Aorta (tissue), 1 donor: ENCODE measurements around a stretch of chr10.

- PRO-cap: no peak
Observed at GRCh38 chr10:11179156-11180211, 161.8 kb downstream of the CELF2 start.

DNA sequence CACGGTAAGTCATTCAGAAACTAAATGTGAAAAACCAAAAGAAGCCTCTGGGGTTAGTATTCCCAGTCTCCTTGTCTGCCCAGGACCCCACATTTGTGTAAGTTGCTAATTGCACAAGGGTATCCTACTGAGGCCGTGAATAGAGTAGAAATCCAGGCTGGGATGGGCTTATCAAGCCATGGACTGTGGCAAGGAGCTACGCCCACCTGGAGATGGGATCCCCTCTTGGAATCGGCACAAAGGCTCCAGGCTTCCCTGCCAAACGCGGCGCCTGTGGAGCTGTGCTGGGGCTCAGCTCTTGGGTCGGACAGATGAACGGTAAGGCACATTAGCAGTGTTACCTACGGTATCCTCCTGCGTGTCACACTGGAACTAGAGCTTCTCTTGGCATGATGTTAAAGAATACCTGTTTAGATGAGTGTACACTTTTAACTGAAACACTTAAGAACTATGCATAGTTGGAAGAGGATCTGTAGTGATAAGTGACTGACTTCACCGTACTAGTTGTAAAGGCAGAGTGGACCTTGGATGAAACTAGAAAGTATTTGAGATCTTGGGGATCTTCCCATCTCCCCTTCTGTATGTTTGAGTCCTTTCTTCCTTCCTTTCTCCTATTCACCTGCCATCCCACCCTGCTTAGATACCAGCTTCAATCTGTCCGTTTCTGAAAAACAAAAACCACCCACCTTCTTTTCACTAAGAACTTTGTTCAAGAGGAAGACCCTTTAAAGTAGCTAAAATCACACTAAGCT lies 196.8 kb downstream of the CELF2 start:
- PRO-cap: no peak

- PRO-cap: no peak
Observed at GRCh38 chr10:11223011-11223996, 205.6 kb downstream of the CELF2 start.

DNA sequence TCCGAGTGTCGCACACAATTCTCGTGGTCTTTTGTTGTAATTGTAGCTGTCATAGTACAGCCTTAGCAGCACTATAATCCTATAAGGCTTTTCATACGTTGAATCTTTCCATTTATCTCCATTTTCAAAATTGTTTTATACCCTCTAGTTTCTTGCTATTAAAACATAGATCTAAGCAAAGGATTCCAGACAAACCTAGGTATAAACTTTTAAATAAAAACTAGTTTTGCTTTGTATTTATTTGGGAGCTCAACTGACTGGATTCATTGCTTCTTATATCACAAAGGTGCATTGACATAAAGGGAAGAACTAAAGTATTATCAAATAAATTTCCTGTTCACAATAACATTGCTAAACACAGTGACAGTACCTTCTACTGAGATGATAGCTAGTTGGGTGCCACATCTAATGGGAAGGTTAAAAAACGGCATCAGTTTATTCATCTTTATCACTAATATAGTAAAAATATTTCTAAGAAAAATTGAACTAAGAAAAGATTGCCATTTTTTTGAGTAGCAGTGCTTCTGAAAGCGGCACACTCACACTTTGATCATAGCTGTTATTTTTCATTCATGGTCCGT lies 220.7 kb downstream of the CELF2 start:
- PRO-cap: no peak

DNA sequence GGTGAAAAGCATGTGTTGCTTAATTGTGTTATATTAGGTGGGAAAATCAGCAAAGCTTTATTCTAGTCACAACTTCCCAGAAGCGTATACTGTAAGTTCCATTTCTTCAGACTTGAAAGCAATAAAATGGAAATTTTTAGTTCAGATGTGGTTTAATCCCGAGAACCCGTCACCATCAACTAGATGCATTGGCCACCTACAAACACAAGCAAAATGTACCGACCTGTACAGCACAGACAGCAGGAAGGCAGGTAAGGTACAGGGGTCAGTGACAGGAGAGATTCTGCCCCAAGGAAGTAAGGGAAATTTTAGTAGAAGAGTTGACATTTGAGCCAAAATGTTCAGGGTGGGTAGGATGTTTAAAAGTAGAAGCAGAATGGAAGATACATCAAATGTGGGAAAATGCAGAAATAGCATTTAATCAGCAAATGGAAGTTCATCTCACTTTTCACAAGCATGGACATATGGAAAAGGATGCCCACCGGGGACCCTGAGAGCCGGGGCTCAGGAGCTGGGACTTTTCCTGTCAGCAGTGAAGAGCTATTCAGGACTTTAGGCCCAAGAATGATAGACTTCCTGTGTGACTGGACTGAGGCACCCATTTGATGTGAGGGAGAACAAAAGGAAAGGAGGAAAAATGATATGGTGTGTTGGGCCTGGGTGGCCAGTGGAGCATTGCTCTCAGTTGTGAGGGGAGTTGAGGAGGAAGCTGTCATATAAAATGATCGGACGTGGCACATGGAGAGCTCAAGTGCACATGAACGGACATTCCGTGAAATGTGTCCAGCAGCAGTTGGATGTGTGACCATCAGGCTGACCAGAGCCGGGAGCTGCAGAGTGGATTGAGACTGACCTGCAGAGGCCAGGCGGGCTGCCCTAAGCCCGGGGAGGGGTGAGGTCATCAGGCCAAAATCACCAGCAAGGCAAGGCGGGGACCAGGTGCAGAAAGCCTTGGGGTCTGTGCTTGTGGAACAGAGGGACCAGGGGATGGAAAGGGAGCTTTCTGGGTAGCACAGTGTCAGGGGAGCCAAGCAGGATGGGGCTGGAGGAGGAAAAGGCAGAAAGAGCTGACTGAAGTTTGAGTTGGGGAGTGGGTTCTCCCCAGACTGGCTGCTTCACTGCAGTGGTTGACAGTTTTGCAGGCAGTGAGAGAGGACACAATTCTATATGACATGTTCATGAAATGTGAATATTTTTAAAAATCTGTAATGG lies 279.2 kb downstream of the CELF2 start:
- PRO-cap: no peak

DNA sequence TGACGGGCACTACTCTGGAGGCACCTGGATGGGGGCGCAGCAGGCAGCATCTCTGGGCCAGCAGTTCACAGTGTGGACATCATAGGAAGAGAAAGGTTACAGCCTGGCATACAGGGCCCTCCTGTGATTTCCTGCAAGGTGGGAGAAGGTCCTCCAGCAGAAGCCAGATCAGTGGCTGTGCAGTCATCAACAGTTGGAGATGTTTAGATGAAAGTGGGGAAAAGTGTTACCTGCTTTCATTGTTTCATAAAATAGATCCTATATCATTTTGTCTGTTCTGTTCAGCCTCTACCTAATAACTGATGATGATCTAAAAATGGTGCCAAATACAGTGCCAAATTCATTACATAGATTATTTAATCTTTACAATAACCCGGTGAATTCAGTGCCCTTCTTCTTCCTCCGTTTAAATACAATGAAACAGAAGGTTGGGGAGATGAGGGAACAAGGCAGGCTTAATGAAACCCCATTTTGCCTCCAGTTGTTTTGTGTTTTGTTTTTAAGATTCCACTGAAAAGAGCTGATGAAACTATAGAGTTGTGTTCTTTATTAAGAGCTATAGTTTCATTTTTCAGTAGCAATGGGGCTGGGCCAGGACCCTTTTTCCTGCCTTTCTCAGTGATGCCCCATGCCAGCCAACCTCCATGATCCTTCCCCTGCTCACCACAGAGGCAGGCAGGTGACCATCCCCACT lies 289.7 kb downstream of the CELF2 start:
- PRO-cap: no peak

- PRO-cap: no peak
Observed at GRCh38 chr10:11493708-11494088, 117.8 kb downstream of the USP6NL start.

DNA sequence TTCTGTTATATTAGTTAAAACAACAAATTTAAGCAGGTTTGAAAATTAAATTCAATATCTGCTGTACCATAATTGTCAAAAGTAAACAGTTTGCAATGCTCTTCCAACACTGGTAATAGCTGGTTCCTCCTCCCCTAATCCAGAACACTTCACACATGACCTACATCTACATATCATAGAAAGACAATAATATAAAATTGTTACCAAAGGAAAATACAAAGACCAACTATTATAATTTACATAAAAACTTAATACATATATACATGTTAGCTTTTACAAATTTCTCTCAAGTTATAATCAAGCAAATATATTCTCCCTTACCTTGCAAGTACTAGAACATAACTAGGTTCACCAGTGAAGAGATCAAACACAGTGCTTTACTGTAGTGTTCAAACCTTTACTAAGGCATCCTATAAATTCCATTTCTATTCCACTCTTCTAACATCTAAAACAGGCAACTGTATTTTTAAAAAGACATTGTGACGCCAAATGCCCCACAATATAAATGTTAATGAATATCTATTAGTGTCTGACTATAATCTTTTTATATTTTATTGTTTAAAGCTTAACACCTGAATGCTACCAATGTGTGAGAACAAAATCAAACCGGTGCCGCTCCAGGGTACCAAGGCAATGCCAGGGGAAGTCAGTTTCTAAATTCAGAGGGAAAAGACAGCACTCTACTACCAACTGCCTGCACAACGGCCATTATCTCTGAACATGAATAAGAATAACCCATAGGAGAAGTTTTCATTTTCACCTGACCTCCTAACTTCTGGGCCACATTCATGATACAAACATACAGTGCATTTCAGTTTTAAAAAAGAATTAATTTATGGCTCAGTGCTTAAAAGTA lies 22.0 kb downstream of the USP6NL start:
- PRO-cap: no peak

GRCh38 chr10:11684630-11685712 lies 57.2 kb upstream of the ECHDC3 start:
- PRO-cap: no peak

DNA sequence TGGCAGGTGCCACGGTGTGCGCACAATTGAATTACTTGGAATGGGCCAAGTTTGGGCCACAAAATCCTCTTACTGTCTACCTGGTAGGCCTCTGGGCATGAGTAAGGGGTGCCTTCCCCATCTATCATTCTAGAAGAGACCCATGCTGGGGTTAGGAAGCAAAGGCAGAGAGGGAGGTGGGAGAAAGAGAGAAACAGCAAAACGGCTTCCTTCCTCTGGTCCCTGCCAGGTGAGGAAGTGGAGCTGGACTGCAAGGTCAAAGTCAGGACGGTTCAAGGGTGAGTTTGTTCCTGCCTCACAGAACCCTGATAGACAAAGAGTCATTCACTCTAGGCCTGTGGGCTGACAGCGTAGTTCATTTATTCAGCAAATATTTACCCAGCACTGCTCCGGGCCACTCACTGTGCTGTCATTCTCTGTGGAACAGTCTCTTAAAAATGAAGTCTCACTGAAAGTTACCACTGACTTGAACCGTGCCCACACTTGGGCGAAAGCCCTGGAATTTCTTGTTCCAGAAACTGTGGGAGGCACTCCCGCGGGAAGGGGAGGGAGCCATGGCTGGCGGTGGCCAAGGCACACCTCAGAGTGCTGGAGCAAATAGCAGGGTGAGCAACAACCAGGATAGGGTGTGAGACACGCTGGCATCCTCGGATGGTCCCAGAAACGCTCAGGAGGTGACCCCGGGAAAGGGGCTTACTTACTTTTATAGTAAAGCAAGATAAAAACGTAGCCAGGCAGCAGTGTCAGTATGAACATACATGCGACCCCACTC lies 26.2 kb upstream of the ECHDC3 start:
- PRO-cap: no peak

DNA sequence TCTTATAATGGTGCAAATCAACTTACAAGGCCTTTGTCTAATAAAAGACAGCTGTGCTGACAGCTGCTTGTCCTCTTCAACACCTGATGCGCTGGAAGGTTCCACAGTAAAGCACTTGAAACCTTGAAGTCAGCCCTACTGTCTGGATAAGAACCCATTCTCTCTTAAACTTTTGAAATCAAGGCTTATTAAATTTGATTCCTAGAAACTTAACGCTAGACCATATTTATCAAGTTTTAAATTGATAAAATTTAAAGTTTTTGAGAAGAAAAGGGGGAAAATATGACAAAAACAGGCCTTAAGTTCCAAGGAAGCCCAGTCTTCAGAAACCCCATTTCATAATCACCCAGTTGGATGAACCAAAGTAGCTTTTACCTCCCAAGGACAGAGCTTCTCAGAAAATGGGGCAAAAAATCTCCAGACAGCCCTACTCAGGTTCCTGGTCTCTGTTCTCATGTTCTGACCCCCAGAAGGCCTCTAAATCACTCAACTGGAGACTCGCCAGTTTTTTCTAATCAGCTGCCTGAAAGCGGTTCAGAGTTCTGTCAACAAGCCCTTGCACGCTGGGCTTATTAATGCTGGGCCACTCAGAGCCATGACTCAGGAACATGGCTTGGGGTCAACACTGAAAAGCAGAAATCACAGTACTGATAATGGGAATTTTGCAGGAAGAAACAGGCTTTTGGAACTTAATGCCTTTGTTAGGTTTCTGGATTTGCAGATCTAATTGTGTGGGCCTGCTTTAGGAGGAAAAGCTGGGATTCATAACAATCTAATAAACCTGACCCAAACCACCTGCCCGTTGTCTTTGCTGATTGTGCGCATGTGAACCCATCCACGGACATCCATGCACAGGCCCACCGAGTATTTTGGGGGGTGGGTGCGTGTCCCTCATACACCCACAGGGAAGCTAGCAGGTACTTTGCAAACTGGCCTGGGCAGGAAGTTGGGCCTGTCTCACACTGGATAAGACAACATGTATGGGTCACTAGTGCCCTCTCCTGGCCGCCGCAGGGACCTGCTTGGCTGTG lies 15.2 kb downstream of the ECHDC3 start:
- PRO-cap: no peak

DNA sequence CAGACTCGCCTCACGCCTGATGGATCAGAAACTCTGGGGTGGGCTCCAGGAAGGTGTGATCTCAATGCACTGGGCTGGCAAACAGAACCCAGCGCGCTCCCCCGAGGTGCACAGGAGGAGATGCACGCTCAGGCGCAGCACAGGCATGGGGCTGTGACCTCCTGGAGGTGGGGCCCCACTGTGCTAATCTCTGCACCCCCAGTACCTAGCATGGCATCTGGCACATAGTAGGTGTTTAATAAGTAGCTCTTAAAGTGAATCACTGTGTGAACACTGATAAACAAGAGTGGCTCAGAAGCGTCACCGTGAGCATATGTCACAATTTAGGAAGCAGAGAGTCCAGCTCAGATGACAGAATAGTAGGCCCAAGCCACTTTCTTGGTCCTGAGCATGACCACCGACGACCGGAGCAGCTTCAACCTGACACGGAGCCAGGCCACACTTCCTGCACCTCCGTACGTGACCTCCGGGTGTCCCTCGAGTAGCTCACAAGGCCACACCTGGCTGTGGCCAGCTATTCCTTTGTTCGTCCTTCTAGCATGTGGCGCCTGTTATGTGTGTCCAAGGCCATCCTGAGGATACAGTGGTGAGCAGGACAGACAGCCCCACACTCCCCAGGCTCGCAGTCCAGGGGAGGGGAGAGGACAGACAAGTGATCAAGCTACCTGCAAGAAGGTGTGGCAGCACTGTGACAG lies 58.1 kb downstream of the PROSER2 start:
- PRO-cap: no peak

- PRO-cap: no peak
Observed at GRCh38 chr10:11881956-11882457, 58.9 kb downstream of the PROSER2 start.

GRCh38 chr10:12270814-12271361 lies 74.9 kb downstream of the CDC123 start:
- PRO-cap: no peak

GRCh38 chr10:12666379-12667022 lies 317.2 kb downstream of the CAMK1D start:
- PRO-cap: no peak

- PRO-cap: no peak
Observed at GRCh38 chr10:12710624-12711706, 290.5 kb downstream of the CCDC3 start.

DNA sequence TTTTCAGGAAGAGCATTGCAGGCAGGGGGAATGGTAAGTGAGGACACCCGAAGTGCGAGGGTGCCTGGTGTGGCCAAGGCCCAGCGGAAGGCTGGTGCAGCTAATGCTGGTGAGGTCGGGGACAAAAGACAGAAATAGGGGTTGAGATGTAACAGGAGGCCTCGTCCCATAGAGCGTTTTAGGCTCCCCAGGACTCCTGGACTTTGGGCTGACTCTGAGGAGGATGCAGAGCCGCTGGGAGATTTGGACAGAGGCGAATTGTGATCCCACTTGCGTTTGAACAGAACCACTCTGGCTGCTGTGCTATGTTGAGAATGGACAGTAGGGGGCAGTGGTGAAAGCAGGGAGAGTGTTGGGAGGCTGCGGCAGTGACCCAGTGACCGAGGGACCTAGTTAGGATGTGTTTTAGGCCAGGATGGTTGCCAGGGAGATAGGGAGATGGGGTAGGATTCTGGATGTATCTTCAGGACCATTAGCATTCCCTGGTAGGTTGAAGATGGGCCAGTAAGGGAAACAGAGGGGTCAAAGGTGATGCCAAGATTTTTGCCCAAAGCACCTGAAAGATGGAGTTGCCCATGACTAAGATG lies 271.7 kb downstream of the CCDC3 start:
- PRO-cap: no peak

- PRO-cap: no peak
Observed at GRCh38 chr10:12844902-12845429, 156.5 kb downstream of the CCDC3 start.

DNA sequence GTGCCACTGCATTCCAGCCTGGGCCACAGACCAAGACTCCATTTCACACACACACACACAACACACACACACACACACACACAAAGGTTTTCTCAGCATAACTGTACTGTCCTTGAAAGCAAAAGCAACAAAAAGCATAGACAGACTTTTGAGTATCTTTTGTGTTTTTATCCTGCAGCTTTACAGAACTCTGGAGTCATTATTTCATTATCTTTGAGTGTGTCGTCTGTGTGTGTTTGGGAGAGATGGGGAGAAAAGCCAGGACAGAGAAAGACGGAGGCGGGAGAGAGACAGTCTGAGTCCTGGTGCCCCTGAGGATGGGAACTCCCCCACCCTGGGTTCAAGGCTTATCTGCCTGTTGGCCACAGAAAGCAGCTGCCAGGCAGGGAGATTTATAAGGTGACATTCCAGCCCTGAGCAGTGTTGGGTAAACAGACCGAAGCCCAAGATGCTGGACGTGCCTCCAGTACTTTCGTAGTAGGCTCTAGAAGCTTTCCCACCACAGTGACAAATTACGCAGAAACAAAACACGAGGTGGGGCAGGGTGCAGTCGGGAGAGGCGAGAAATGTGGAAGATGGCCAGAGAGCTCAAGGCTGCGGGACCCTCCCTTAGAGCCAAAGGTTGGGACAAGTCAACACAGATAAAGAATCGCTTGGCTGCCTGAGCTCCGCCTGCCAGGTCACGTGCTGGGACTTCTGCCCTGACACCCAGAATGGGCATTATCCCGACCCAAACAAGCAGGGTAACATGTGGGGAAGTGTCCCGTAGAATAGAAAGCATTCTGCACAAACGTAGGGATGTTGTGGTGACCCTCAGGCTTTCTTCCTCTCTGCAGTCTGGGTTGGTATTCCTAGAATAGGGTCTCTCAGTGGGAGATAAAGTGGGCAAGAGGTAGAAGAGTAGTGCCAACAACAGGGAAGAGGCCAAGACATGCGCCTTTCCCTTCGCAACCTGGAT lies 41.1 kb downstream of the CCDC3 start:
- PRO-cap: unidirectional peak, plus-strand start at position 525 of the sequence

DNA sequence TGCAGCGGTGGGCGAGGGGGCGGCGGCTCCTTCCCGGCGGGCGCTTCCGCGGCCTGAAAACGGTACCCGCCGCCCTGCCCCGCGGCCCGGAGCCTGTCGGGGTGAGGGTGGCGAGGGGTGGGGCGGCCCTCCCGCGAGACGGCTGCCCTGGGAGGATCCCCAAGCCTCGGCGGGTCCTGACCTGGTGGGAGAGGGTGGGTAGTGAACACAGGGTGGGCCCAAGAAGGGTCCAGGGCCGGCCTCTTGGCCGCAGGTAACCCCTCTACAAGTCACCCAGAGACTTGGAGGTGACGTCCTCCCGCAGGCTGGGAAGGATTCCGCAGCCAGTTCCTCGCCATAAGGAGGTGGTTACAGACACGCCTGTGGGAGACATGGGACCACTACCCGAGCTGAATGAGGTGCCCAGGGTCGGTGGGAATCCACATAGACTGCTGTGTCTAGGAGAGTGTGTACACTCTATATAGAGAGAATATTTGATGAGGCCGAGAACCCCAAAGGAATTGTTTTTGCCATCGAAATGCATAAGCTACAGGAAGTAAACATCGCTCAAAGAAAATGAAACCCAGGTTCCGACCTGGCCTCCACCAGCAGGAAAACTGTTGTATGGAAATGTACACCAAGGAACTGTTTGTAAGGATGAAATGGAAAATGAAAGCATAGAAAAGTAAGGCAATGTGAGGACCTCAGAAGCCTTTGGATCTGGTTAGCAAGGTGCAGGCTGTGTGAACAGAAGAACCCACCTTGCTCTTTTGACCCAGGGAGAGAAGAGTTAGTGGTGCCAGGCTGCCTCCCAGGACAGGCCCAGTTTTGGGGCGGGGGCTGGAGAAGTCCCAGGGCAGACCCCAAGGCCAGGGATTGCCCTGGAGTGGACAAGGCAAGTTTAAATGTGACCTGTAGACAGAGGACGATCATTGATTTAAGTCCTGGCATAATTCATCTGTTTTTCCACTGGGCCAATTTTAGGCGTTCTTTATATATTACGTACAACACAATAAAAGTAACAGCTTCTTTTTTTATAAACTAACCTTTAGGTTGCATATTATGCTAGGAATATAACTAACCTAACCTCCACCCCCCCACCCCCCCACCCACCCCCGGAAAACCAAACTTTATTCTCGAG lies 719 bp downstream of the OPTN start:
- PRO-cap: no peak